ENCODE measurements around the gene CBFA2T3.

DNA sequence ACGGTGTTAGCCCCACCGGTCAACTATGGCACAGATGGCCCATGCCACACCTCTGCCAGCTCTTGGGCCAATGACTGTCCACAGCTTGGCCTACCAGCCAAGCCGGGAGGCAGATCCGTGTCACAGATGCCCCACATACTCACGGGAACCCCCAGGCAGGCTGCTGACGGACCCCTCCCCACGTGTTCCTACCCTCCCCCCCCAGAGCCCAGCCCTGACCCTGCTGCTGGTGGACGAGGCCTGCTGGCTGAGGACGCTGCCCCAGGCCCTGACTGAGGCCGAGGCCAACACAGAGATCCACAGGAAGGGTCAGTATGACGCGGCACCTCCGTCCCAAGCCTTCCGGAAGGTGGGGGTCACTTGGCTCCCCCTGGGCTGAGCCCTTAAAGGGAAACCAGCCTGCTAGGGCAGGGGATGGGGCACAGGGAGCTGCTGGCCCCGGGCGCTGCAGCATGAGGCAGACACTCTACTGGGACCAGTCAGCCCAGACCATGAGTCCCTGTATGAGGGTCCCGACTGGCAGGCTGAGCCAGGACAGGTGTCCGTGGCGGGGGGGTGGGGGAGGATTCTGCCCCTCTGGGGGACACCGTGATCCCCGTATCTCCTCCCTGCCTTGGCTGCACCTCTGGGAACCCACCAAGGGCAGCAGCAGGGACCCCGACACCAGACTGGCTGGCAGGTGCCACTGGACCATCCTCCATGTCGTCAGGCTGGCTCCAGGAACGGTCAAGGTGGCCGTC lies 43.4 kb upstream of the ZC3H18 start:
- PRO-cap = no peak

DNA sequence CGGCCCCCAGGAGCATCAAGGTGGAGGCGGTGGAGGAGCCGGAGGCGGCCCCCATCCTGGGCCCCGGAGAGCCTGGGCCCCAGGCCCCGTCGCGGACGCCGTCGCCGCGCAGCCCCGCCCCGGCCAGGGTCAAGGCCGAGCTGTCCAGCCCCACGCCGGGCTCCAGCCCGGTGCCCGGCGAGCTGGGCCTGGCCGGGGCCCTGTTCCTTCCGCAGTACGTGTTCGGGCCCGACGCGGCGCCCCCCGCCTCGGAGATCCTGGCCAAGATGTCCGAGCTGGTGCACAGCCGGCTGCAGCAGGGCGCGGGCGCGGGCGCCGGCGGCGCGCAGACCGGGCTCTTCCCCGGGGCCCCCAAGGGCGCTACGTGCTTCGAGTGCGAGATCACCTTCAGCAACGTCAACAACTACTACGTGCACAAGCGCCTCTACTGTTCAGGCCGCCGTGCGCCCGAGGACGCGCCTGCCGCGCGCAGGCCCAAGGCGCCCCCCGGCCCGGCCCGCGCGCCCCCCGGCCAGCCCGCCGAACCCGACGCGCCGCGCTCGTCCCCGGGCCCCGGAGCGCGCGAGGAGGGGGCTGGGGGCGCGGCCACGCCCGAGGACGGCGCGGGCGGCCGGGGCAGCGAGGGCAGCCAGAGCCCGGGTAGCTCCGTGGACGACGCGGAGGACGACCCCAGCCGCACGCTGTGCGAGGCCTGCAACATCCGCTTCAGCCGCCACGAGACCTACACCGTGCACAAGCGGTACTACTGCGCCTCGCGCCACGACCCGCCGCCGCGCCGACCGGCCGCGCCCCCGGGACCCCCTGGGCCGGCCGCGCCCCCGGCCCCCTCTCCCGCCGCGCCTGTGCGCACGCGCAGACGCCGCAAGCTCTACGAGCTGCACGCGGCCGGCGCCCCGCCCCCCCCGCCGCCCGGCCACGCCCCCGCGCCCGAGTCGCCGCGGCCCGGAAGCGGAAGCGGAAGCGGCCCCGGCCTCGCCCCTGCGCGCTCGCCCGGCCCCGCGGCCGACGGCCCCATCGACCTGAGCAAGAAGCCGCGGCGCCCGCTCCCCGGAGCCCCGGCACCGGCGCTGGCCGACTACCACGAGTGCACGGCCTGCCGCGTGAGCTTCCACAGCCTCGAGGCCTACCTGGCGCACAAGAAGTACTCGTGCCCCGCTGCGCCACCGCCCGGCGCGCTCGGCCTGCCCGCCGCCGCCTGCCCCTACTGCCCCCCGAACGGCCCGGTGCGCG lies 36.5 kb upstream of the ZC3H18 start:
- PRO-cap = bidirectional peak, plus-strand start at position 423 of the sequence, minus-strand start at position 297 of the sequence; bidirectional peak, plus-strand start at position 1,014 of the sequence, minus-strand start at position 725 of the sequence; unidirectional peak, minus-strand start at position 1,206 of the sequence

DNA sequence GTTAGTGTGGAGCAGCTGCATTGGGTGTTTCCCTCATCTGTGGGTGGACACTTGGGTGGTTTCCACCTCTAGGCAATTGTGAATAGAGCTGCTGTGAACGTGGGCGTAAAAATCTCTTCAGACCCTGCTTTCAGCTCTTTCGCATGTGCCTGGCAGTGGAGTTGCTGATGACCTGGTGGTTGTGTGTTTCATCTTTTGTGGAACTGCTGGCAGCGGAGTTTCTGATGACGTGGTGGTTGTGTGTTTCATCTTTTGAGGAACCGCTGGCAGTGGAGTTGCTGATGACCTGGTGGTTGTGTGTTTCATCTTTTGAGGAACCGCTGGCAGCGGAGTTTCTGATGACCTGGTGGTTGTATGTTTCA lies 21.4 kb downstream of the ZC3H18 start:
- PRO-cap = no peak

- PRO-cap = no peak
These were observed 28.9 kb downstream of the ZC3H18 start for GRCh38 chr16:88599020-88599651.

DNA sequence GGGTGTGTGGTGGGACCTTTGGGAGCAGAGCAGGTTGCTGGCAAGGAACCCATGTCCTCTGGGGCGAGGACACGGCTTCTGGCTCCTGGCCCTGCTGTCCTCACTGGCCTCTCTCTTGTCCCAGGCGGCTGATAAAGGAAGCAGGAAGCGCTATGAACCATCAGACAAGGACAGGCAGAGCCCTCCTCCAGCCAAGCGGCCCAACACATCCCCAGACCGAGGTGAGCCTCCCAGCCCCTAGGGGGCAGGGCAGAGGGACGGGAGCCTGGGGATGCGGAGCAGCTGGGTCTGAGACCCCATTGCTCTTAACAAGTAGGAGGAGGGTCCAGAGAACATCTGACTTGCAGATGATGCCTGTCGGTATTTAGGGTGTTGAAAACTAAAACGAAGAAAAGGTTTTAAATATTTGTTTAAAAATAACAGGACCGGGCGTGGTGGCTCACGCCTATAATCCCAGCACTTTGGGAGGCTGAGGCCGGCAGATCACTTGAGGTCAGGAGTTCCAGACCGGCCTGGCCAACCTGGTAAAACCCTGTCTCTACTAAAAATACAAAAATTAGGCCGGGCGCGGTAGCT lies 9.7 kb upstream of the IL17C start:
- PRO-cap = no peak

- PRO-cap = no peak
These were observed 4.8 kb upstream of the IL17C start for GRCh38 chr16:88633550-88634067.

DNA sequence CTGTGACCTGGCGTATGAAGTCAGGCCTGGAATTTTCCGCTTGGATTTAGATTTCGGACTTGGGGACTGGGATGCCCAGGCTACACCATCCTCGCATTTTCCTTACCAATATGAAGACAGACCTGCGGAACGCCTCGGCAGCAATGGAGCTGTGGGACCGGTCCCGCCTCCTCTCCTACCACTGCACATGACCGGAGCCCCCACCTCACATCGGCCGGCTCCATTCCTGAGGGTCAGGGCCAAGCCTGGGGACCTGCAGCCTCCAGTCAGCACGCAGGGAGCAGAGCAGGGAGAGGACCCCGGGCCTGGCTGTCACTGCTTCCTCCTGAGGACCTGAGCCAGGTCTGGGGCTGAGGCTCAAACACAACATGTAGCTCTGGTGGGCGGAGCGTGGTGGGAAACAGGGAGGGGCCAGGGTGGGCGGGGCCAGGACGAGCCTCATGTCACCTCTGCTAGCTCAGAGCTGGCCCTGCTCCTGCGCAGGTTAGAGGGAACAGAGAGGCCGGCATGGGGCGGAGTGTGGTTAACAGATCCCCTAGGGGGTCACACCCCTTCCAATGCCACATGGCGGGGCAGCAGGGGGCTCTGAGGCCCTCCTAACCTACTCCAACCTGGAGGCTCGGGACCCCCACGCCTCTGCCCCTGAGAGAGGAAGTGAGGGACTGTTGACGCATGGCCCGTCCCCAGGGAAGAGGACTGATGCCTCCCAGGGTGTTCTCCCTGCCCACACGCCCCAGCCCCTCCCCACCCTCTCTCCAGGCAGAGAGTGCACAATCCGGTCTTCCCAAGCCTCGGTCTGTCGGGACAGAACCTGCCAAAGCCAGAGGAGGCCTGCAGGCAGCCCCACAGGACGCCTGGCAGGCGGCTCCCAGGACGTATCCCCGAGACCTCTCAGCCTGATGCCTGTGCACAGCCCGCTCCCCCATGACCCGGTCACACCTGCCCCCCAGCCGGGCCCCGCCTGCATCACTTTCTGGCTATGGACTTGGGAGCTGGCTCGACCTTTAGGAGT lies 15.3 kb downstream of the PIEZO1 start:
- PRO-cap = bidirectional peak, plus-strand start at position 460 of the sequence, minus-strand start at position 346 of the sequence

GRCh38 chr16:88793299-88794062 lies 8.5 kb upstream of the PIEZO1 start:
- PRO-cap = no peak

DNA sequence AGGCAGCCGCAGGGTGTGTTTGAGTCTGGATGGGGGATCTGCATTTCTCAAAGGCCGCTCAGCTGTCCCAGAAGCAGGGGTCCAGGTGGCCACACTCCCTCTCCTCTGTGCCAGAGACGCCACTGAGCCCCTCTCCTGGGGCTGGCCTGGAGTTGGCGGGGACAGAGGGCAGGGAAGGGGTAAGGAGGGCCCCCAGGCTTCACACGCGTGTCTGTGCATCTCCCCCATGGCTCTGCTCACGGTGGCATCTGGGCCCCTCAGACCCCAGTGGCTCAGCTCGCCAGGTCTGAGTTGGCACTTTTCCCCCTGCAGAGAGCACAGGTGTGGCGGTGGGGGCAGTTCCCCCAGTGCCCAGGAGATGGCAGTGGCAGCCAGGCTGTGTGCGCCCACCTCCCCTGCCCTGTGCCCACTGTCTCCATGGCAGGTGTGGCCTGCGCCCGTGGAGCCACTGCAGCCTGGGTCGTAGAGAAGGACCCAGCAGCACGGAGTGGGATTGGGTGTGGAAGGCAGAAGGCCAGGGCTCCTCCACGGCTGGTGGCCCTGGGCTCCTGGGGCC lies 4.2 kb upstream of the APRT start:
- PRO-cap = no peak

- PRO-cap = no peak
These were observed 19.4 kb upstream of the PABPN1L start for GRCh38 chr16:88885894-88886326.

GRCh38 chr16:88967073-88967691 lies 9.8 kb downstream of the CBFA2T3 start:
- PRO-cap = no peak

- PRO-cap = no peak
These were observed at the start of gene CBFA2T3 for GRCh38 chr16:88976807-88977778. Gene CBFA2T3, minus strand, starts transcription at chr16:88977207.

GRCh38 chr16:89052273-89052847 lies 41.3 kb upstream of the ACSF3 start:
- PRO-cap = no peak

DNA sequence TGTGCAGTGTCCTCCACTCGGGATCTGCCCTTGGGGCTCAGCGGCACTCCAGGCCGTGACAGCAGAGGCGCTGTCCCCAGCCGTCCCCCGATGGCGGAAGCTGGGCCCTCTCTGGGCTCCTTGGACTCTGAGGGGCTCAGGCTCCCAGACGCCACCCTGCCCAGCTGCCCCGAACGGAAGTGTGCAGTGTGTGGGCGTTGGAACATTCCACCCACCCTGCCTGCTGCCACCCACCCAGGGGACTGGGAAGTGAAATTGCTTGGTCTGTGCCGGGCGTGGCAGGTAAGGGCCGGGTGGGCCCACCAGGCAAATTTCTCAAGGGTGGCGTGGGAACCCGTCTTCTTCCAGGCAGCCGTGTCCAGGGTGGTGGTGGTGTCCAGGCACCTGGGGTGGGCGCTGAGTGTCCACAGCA lies 28.6 kb upstream of the ACSF3 start:
- PRO-cap = no peak

DNA sequence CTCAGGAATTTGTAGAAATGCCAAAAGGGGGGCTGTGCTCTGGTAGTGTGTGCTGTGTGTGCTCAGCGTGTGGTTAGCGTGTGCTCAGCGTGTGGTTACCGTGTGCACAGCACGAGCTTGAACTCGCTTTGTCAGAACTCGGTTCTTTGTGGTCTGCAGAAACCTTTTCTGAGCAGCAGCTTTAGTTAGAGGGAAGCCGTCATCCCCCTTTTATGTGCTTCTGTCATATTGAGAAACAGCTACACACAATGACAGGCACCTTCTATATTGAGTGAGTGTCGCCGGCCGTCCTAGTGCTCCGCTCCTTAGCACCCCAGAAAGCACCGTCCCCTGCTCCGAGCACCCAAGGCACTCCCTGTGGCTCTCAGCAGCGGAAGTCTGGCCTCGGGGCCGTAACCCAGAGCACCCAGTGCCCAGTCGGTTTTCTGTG lies 3.5 kb downstream of the ACSF3 start:
- PRO-cap = no peak

DNA sequence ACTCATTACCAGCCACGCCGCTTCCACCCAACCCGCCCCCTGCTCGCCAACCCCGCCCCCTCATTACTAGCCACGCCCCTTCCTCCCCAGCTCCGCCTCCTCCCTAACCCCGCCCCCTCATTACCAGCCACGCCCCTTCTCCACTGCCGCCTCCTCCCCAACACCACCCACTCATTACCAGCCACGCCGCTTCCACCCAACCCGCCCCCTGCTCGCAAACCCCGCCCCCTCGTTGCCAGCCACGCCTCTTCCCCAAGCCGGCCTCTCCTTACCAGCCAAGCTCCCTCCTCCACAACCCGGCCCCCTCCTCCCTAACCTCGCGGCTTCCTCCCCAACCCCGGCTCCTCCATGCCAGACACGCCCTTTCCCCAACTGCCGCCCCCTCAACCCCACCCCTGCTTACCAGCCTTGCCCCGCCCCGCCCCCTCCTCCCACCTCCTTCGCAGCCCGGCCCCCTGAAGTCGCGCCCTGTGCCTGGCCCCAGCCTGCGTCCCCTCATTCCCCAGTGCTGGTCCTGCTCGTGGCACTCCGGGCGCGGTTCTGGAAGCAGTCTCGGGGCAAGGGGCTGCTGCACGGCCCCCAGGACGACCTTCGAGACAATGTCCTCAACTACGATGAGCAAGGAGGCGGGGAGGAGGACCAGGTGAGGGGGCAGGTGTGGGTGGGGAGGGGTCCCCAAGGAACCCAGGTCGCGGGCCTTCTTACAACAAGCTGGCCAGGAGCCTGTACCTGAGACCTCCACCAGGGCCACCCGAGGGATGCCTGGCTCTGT lies 7.2 kb downstream of the SLC22A31 start:
- PRO-cap = unidirectional peak, plus-strand start at position 498 of the sequence

DNA sequence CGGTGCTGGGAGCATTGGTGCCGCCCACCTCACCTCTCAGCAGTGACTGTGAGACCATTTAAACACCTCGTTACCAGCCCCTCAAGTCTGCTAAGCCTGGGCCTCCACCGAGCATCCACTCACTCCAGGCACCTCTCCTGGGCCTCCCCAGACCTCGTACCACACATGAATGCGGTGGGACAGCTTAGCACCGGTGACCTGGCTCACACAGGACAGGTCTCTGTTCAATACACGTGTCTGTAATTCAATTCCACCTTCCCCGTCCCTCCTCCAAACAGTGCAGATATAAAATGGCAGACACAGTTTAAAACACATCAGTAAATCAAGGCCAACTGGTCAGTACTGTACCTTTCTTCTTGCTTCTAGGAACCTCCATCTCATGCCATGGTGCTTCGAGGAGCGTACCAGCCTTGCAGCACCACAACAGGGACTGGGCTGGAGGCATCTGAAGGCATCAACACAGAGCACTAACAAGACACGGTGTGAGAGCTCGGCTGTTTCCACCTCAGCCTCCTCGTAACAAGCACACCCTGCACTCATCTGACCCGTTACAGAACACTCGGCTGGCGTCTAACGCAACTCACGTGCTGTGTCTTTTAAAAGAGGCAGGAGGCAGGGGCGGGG lies 73.9 kb downstream of the ZNF778 start:
- PRO-cap = no peak

DNA sequence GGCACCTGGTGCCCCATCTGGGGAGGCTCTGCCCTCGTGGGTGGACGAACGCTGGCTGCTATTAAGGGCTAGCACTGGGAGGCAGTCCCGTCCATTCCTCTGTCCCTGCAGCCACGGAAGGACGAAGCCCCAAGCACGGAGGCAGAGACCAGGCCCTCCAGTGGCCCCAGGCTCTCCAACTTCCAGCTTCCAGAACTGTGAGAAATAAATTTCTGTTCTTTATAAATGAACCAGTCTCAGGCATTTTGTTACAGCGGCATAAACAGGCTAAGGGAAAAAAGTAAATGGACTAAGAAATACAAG lies 127.8 kb downstream of the ZNF778 start:
- PRO-cap = no peak

GRCh38 chr16:89439549-89440217 lies 50.7 kb downstream of the ANKRD11 start:
- PRO-cap = no peak

- PRO-cap = no peak
These were observed 24.3 kb upstream of the RPL13 start for GRCh38 chr16:89536268-89536578.